Melanocyte of skin (primary cell): ENCODE measurements around the genes P2RY10, CYLC1, RPS6KA6, CPXCR1, NAP1L3, FAM133A and SRPX2.

GRCh38 chrX:78944965-78945509, at the start of gene P2RY10:
Gene P2RY10 (plus strand): TSS chrX:78945391.
- CAGE, long polyA plus RNA, 2 experiments: no peak in any of the 2 experiments

GRCh38 chrX:79078020-79078616, 66.4 kb upstream of the GPR174 start:
- CAGE, long polyA plus RNA, 2 experiments: no peak in any of the 2 experiments

DNA sequence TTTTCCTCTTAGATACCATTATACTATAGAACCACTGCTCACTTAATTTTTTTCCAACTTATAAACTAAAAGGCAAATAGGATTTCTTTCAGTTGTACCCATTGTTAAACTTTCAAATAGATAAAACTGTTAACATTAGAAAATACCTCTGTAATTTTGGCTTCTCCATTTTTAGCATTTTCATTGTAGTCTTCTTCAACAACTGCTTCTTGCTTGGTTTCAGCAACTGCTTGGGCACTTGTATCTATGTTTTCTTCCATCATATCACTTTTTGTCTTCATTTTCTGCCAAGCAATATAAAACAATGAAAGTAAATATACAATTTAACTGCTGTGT, 85.7 kb downstream of the HMGN5 start:
- CAGE, long polyA plus RNA, 2 experiments: no peak in any of the 2 experiments

GRCh38 chrX:81238420-81238650, 36.4 kb downstream of the SH3BGRL start:
- CAGE, long polyA plus RNA, 2 experiments: no peak in any of the 2 experiments

DNA sequence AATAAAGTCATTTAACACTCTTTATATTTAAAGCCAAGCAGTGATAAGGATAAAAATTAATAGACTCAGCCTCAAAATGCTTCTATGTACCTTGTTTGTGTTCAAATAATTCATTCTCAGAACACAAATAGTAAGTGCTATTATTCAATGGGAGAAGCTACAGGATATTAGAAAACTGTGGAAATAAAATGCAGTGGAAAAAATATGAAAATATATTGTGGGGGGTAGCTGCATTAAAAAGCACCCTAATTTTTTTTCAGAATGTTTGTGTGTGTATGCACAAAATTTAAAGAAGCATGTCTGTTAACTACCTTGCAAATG, 11.5 kb upstream of the POU3F4 start:
- CAGE, long polyA plus RNA, 2 experiments: no peak in any of the 2 experiments

GRCh38 chrX:83861018-83861304, at the start of gene CYLC1:
Gene CYLC1 (plus strand): TSS chrX:83861146.
- CAGE, long polyA plus RNA, 2 experiments: no peak in any of the 2 experiments

DNA sequence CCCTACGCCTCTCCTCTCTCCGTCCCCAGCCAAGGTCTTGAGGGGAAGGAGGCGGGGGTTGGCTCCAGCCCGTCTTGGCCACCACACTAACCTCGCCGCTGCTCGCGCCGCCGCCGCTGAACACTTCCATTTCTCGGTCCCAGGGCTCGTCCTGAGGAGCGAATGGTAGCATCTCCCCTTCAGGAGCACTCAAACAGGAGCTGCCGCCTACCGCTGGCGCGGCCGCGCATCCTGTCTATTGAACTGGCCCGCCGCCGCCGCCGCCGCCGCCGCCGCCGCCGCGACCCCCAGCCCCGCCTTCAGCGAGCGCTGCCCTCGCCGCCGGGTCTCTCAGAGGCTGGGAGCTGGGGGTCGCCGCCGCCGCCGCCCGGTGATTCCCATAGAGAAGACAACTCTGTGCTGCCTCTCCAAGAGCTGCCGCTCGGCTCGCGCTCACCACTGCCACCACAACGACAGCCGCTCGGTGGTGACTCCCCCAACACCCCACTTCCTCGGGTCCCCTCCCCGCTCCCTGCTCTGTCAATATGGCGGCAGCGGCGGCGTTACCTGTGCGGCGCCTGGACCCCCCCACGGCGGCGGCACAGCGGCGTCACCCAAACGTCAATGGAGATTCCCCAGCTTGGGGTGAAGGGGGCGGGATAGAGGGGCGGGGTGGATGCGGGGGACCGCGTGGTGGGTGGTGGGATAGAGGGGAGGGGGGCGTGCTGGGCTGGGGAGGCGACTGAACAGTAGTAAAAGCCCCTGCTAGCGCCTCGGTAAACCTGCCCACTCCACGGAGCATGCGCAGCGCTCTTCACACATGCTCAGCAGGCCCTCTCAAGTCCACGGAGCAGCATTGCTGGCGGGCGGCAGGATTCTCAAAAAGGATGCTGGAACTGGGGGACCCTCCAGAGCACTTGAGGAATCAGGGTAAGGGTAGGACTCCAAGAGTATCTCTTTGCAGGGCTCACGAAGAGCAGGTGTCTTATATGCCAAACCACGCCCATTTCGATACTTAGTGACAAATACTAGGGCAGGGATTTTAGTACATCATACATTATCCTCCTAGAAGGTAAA, at the start of gene RPS6KA6:
Gene RPS6KA6, minus strand, starts transcription at position 472 of the 1,056 bp plus-strand sequence.
- CAGE, long polyA plus RNA, 2 experiments: no peak in any of the 2 experiments

DNA sequence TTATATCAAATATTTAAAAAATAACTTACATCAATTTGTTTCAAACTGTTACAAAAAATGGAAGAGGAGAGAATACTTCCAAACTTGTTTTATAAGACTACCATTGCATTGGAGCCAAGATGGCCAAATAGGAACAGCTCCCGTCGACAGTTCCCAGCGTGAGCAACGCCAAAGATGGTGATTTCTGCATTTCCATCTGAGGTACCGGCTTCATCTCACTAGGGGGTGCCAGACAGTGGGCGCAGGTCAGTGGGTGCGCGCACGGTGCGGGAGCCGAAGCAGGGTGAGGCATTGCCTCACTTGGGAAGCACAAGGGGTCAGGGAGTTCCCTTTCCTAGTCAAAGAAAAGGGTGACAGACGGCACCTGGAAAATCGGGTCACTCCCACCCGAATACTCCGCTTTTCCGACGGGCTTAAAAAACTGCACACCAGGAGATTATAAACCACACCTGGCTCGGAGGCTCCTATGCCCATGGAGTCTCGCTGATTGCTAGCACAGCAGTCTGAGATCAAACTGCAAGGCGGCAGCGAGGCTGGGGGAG, 149.7 kb upstream of the POF1B start:
- CAGE, long polyA plus RNA, 2 experiments: no peak in any of the 2 experiments

DNA sequence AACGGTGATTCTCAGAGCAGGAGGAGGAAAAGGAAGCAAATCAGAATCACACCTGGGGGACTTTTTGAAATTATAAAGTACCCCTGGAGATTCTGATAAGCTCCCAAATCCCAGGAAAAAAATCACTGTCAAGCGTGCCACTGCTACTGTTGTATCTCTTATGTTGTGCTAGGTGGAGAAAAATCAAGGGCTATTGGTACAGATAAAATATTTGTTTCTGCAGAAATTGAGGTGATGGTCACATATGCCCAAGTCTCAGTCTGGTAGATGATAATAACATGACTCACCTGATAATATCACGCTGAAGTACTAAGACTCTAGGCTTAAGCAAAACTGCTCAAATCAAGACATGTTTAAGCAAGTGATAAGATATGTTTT, 143.8 kb downstream of the CHM start:
- CAGE, long polyA plus RNA, 2 experiments: no peak in any of the 2 experiments

- CAGE, long polyA plus RNA, 2 experiments: no peak in any of the 2 experiments
Observed at GRCh38 chrX:88746995-88747621, at the start of gene CPXCR1. Gene CPXCR1 (plus strand): TSS chrX:88747225.

DNA sequence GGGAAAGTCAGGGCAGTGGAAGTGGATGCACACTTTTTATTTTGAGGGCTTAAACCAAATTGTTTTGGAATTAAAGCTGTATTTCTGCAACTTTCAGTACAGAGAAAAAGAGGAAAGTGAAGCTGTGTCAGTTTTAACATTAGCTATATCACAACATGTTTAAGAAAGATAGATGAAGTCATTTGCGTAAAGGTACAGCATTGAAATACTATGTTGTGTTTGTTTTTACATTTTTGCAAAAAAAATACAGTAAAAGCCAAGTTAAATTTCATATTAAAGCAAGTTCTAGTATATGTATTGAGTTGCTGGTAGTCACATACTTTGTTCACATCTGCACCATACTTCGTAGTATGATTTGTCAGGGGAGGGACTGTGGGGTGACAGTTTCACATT, 194.0 kb downstream of the TGIF2LX start:
- CAGE, long polyA plus RNA, 2 experiments: no peak in any of the 2 experiments

GRCh38 chrX:90458327-90458935, 536.7 kb downstream of the TGIF2LX start:
- CAGE, long polyA plus RNA, 2 experiments: no peak in any of the 2 experiments

GRCh38 chrX:93672533-93673846, at the start of gene NAP1L3:
Gene NAP1L3 (minus strand): TSS chrX:93673578.
- CAGE, long polyA plus RNA, 2 experiments: no peak in any of the 2 experiments

DNA sequence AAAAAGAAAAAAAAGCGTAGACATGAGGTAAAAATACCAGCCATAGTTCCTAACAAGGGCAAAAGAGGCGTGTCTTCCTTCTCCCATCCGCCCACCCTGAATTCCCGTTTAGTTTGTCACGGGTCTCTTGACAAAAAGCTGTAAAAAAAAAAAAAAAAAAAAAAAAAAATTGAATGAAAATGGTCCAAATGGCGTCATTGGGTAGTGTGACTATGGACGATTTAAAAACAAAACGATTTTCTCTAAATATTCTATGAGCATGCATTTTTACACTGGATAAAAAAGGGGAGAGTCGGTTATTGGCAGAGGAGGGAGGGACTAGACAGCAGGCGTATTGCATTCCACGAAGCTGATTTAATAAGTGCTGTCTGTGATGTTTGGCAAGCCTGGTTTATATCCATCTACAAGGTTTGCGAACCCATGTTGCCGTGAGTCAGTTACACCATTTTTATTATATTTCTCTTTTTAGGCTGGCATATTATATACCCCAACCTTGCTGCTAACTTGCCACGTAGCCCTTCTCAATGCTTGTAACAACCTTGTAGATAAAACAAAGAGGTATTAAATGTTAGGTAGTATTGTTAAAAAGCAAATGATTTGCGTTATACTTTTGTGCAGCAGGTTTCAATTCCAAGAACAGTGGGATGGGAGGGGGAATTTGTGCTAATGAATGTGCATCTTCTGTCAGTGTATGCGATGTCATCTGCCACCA, at the start of gene FAM133A:
Gene FAM133A, plus strand, starts transcription at position 360 of the 712 bp plus-strand sequence.
- CAGE, long polyA plus RNA, 2 experiments: no peak in any of the 2 experiments

GRCh38 chrX:93696129-93696421, 22.1 kb downstream of the FAM133A start:
- CAGE, long polyA plus RNA, 2 experiments: no peak in any of the 2 experiments

GRCh38 chrX:94702396-94702898, 1028.4 kb downstream of the FAM133A start:
- CAGE, long polyA plus RNA, 2 experiments: no peak in any of the 2 experiments

- CAGE, long polyA plus RNA, 2 experiments: no peak in any of the 2 experiments
Observed at GRCh38 chrX:95889067-95889609, 795.5 kb upstream of the DIAPH2 start.

GRCh38 chrX:96686029-96686286, 1.3 kb downstream of the DIAPH2 start:
- CAGE, long polyA plus RNA, 2 experiments: no peak in any of the 2 experiments

GRCh38 chrX:100643831-100644899, at the start of gene SRPX2:
Gene SRPX2 (plus strand): TSS chrX:100644199.
- CAGE, long polyA plus RNA, 2 experiments: start-site peak on the plus strand in 1 of 2 experiments, at chrX:100644166-100644201 at its widest, 27 to 77 reads per replicate

- CAGE, long polyA plus RNA, 2 experiments: no peak in any of the 2 experiments
Observed at GRCh38 chrX:100646961-100647478, 3.0 kb downstream of the SRPX2 start.